AG09309 (cell line): ENCODE data around the gene PLA2G2C.

- RRBS = no CpG with 5 or more reads among the region's 13 CpGs
These were observed 39.6 kb downstream of the SLC66A1 start for GRCh38 chr1:19351583-19352260.

DNA sequence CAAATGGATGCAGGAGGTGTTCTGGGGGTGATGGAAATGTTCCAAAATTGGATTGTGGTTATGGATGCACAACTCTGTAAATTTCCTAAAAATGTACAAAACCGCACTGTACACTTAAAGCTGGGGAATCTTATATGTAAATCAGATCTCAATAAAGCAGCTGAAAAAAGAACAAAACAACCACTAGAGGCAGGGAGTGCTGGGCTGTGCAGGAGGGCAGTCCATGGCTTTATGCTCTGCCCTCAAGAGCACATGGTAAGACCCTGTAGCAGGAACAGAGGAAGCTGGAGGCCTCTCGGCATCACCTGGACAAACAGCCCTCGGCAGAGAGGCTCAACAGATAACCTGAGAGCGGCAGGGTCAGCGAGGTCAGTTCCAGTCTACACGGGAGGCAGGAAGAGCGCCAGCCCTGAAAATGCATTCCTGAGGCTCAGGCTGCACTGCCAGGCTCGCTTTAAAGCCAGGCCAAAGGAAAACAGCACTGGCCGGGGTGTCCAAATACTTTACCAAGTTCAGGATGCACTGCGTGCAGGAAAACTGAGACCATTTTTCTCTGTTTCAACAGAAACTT lies 39.5 kb downstream of the CAPZB start:
- RRBS = no CpG with 5 or more reads among the region's 10 CpGs

DNA sequence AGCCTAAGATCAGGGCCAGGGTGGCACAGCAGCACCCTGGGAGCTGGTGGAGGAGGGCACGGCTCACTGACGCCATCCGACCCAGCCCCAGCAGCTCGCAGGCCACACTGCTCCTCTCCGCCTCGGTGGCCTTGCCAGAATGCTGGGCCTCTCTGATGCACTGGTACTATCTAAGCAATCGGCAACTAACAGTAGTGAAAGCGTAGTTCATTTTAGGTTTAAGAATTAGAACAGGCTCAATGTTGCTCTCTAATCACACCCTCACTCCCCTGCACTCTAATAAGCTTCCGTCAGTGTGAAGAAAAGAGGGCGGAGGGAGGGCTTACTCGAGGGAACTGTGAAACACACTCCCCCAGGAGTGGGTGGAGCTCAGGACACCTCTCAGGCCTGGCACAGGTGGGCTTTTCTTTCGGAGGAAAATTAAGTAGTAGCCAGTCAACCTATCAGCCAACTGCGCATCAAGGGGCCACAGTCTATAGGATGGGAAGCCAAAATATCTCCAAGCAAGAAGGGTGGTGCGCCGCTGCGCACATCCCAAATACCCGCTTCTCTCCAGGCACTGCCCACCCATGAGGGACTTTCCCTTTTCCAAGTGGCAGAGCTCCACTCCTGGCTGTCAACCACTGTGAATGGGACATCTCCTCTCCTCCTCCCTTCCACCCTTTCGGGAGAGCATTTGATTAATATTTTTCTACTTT lies 37.5 kb downstream of the CAPZB start:
- RRBS = no CpG with 5 or more reads among the region's 18 CpGs

GRCh38 chr1:19504902-19505286 lies 19.6 kb upstream of the CAPZB start:
- RRBS = no CpG with 5 or more reads among the region's 2 CpGs

DNA sequence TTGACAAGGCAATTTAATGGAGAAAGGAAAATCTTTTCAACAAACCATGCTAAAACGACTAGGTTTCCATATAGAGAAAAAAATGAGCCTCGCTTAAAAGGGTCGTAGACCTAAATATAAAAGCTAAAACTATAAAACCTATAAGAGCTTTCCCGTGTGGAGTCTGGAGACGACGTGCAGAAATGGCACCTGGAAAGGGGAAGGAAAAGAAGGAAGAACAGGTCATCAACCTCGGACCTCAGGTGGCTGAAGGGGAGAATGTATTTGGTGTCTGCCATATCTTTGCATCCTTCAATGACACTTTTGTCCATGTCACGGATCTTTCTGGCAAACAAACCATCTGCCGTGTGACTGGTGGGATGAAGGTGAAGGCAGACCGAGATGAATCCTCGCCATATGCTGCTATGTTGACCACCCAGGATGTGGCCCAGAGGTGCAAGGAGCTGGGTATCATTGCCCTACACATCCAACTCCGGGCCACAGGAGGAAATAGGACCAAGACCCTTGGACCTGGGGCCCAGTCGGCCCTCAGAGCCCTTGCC lies 11.2 kb downstream of the MICOS10 start:
- RRBS = no CpG with 5 or more reads among the region's 13 CpGs

- RRBS = 100% methylated on average over 1 of the region's 10 CpGs
These were observed 20.6 kb upstream of the NBL1 start for GRCh38 chr1:19623337-19624155.

DNA sequence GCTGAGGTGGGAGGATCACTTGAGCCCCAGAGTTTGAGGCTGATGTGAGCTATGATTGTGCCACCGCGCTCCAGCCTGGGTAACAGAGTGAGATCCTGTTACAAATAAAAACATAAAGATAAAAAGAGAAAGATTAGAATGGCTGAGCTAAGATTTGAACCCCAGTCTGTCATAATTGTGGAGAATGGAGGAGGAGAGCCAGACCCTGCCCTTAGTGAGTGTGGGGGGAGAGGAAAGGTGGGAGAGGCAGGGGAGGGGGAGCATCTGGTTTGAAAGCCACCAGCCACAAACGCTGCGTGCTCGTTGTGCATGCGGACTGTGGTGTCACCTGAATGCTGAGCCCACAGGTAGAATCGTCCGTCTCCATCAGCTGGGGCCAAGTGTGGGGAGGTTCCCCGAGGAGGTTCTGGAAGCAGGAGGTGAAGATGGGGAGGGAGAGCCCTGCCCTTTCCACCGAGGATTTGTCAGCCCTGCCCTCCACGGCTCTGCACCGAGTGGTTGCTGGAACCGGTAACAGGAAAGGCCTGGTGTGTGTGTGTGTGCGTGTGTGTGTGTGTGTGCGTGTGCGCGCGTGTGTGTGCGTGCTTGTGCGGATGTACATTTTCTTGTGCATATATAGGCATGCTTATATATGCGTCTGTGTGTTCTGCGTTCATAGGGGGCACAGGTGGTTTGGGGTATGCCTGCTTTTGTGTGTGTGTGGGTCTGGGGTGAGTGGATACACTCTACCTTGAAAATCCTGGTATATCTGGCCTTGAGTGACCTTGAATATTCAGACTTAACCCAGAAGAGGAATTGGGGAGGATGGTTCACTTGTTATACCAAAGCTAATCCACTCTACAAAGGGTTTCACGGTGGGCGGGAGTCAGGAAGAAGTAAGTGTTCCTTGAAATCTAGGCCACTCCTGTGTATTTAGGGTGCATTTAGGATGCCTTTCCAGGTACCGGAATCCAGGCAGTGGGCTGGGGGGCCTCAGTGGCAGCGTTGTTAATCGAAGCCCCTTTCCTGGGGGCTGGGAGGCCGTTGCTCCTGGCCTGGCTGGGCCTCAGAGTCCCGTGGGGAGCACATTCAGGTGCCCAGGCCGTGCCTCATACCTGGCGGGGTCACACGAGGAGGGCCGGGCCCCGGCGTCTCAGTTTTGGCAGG lies 3.6 kb downstream of the NBL1 start:
- RRBS = 41% methylated on average over 2 of the region's 35 CpGs

- RRBS = no CpG with 5 or more reads among the region's 4 CpGs
These were observed 916 bp downstream of the TMCO4 start for GRCh38 chr1:19798747-19799253.

GRCh38 chr1:20186326-20186935 lies at the start of gene PLA2G2C:
TSS of gene PLA2G2C (minus strand) at chr1:20186518.
- RRBS = 13% methylated on average over 4 of the region's 15 CpGs

- RRBS = no CpG with 5 or more reads among the region's 12 CpGs
These were observed 67.9 kb downstream of the VWA5B1 start for GRCh38 chr1:20358425-20359161.

- RRBS = no CpG with 5 or more reads among the region's 11 CpGs
These were observed 76.5 kb downstream of the VWA5B1 start for GRCh38 chr1:20367206-20367598.

DNA sequence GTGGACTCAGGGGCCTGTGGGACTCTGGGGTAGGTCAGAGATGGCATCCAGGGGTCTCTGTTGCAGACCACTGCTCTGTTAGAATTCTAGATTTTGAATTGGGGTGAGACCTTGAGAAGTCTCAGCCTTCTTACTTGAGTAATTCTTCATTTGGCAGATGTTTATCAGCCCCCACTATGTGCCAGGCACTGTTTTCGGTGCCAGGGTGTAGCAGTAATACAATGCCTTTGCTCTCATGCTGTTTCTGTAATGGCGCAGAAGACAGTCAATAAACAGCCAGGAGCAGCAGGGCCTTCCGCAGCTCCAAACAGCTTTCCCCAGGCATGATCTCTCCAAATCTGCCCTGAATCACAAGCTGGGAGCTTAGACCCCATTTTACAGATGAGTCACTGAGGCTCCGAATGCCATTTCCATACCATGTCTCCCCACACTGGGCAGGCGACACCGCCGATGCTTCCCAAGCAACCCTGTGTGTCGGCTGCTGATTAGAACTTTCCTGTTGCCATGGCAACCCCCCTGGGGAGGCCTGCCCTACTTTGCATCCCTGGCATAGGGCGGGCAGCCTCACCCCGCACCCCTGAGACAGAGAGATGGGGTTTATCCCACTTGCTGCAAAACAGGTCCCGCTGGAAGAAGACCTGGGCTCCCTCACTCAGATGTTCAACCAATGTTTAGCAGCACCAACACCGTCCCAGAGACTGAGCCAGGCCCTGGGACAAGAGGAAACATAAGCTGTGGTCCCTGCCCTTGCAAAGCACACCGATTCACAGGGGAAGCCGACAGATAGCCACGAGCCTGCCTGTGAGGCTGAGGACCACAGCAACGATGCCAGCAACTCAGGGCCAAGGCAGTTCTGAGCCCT lies 81.7 kb downstream of the CAMK2N1 start:
- RRBS = no CpG with 5 or more reads among the region's 16 CpGs

DNA sequence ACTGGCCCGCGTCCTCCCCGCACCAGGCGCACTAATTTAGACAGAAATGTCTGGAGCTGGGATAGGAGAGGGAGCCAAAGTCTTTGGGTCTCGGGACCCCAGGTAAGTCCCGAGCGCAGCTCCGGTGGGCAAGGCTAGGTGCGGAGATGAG lies 2.1 kb downstream of the CAMK2N1 start:
- RRBS = 11% methylated on average over 2 of the region's 9 CpGs

DNA sequence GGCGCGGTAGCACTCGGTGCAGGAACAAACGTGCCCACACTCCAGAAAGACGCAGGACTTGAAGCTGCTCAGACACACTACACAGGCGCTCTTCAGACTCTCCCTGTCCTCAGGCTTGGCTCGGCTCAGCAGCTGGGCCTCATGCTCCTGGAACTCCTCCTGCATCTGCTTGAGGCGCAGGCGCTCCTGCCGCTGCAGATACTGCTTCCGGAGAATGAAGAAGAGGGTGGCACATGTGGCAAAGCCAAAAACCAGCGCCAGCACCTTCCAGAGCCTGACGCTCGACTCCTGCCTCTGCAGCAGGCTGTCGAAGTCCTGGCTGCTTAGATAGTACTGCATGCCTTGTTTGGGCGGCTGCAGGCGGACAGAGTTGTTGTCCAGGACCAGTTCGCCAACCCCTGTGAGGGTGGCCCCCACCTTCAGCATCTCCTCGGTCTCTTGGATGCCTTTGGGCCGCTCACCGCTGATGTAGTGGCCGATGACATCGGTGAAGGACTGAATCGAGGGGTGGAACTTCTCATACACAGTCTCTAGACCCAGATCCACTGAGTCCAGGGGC lies 7.1 kb downstream of the MUL1 start:
- RRBS = no CpG with 5 or more reads among the region's 24 CpGs

- RRBS = no CpG with 5 or more reads among the region's 10 CpGs
These were observed 23.5 kb upstream of the HP1BP3 start for GRCh38 chr1:20810432-20811169.

GRCh38 chr1:20885969-20886424 lies 98.9 kb upstream of the HP1BP3 start:
- RRBS = no CpG with 5 or more reads among the region's 4 CpGs

GRCh38 chr1:21190805-21191308 lies 14.2 kb upstream of the EIF4G3 start:
- RRBS = no CpG with 5 or more reads among the region's 2 CpGs

DNA sequence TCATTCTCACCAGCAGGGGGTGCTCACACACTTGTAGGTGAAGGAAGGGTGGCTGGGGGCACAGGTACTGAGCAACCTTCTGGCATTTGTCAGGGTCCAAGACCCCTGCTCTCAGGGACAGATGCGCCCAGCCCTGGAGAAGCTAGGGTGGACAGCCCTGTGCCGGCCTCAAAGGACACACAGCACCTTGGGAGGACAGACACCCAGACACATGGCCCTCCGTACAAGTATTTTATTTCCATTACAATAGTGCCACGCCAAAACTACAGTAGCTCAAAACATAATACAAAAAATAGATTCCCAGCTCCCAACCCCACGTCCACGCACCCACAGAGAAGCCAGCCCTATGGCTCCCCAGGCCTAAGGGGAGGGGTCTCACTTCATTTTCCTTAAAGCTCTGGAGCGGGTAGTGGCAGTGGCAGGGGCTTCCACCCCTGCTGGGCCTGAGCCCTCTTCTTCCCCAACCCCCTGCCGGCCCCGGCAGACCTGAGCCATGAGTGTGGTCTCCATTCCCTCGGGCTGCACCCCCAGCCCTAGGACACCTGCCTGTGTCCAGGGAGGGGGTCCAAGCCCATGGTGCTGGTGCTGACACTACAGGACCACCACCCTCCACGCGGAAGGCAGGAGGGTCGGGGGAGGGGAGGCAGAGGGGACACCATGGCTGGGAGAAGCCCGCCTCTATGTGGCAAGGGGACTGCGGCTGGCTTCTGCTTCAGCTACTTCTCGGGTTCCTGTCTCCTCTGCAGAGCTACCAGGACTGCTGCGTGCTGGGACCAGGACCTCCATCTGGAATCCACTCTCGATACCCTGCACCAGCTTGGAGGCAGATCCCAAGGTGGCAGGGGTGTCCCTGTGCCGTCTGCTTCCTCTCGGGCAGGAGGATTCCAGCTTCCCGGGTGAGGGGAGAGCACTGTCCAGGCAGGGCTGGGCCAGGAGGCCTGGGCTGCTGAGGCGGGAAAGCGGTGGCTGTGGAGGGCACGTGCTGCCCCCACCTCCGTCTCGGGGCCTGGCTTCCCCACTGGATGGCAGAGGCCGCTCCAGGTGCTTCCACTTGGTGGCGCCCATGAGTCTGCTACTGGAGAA lies 40.7 kb upstream of the EIF4G3 start:
- RRBS = no CpG with 5 or more reads among the region's 28 CpGs

DNA sequence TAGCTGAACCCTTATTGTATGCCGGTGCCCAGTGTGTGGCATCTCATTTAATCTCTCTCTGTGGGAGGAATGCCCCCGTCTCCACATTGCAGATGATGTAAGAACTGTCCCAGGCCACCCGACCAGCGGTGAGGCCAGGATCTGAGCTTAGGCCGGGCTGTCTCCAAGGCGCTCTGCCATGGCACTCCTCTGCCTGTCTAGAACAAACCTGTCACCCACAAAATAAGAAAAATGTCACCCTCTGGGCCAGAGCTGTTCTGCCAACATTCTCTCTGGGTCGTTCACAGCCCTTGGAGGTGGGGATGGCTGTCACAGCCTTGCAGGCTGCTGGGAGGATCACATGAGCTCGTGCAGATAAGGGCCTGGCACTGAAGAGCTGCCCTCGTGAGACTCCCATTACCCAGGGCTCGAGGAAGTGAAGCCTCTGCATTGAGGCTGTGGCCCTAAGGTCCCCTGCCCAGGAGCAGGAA lies 52.7 kb downstream of the ECE1 start:
- RRBS = 96% methylated on average over 1 of the region's 10 CpGs

- RRBS = no CpG with 5 or more reads among the region's 8 CpGs
These were observed 38.3 kb downstream of the ECE1 start for GRCh38 chr1:21251614-21252716.